Mesothelial cell of epicardium (in vitro differentiated cells): ENCODE measurements around a stretch of chr6.

- PRO-cap, result no peak
Observed at GRCh38 chr6:81745692-81746325, 6.7 kb downstream of the TENT5A start.

GRCh38 chr6:81749600-81750283 lies 2.7 kb downstream of the TENT5A start:
- PRO-cap, result no peak

DNA sequence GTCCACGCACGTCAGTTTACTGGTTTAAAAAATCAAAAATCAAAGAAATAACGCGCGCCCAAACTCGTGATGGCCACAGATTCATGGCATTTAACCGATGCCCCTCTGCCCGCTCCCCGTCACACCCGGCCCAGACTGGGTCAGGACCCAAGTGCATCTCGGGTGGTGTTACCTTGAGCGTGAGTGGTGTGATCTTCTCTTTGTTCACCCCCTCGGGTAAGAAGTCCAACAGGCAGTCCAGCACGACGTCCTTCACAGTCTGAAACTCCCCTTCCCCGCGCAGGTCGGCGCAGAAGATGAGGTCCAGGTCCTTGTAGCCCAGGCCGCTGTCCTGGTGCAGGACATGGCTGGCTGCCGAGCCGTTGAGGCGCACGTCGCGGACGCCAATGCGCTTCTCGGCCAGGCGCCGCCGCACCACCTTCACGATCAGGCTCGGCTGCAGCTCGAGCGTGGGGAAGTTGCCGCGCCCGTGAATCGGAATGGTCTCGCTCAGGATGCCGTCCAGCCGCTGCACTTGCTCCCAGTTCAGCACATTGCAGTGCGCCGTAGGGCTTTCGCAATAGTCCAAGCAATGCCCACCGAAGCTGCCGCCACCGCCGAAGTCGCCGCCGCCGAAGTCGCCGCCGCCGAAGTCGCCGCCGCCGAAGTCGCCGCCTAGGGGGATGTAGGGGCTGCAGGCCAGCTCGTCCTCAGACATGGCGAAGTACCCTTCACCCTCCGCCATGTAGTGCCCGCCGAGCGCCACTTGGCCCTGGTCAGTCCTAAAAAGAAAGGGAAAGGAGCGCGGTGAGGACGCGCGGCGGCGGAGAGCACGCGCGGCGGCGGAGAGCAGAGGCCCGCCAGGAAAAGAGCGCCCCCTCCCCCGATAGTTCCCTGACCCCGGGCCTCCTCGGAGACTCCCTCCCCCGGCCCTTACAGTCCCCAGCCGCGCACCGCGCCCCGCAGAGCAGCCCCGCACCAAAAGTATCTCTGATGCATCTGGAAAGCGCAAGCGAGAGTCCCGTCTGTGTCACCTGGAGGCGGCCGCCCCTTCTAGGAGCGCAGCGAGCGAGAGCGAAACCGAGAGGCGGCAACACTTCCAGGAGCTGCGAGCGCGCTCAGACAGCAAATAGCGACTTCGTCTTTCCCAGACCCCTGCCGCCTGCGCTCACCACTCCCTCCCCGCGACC lies 679 bp downstream of the TENT5A start:
- PRO-cap, result unidirectional peak, minus-strand start at position 1,033 of the sequence

DNA sequence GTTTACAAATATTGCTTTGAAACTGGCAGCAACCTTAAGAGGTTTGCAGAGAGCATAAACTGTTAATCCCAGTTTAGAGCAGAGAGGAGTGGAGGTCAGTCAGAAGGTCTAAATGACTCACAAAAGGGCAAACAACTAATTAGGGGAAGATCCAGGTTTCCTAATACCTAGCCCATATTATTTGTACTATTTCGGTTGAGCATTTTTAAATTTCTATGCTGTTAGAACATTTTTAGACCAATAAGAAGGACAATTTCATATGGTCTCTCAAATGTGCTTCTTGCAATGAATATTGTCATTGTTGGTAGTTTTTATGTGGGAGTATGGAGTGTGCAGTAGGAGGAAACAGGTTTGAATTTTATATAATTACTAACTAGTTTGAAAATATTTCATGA lies 35.4 kb upstream of the TENT5A start:
- PRO-cap, result no peak

DNA sequence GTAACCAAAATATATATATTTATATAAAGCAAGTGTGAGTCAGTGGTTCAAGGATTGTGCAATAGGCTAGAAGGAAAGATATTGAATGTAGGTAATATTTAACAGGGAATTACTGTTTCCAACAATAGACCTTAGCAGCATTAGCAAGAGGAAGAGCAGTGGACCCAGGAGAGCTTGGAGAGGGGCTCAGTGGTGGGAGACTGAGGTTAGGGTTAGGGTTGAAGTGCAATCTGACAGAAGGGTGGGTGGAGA lies 181.3 kb upstream of the TENT5A start:
- PRO-cap, result no peak

- PRO-cap, result no peak
Observed at GRCh38 chr6:81934247-81934771, 181.8 kb upstream of the TENT5A start.

DNA sequence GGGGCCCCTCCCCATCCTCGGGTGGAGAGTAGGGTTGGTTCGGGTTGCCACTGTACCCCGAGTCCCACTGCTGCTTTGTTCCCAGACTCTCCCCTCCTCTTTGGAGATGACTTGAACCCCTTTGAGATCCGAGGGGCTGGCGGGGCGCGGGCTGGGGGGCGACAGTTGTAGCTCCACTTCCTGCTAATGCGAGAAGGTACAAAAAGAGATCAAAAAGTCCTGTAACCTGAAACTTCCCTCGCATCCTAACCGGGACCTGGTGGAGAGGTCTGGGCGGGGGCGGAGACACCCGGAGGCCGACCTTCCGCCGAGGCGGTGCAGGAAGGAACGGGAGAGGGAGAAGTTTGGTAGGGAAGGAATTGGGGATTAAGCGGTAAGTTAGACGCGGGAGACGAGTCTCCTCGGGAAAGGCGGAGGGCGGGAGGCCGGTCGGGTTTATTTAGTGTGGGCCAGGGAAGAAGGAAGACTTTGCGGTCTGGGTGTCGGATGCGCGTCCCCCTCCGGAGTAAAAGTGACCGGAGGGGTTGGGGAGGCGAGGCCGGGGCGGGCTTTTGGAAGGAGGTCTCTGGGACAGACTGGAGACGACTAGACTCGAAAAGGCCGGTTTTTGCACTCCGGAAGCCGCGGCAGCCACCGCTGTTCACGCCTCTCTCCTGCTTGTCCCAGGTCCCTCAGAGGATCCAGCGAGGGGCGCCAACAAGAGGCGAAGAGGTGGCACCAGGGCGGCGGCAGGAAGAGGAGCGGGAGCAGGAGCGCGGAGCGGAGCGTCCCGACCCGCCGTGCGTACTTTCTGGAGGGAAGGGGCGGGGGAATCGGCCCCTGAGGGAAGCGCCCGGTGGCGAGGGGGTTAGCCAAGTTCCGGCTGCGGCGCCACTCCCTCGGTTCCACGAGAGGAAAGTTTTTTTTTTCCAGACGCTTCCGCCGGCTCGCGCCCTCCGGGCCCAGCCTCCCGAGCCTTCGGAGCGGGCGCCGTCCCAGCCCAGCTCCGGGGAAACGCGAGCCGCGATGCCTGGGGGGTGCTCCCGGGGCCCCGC lies 657 bp downstream of the TPBG start:
- PRO-cap, result unidirectional peak, minus-strand start at position 792 of the sequence

- PRO-cap, result no peak
Observed at GRCh38 chr6:82395093-82395346, 31.4 kb downstream of the TPBG start.

DNA sequence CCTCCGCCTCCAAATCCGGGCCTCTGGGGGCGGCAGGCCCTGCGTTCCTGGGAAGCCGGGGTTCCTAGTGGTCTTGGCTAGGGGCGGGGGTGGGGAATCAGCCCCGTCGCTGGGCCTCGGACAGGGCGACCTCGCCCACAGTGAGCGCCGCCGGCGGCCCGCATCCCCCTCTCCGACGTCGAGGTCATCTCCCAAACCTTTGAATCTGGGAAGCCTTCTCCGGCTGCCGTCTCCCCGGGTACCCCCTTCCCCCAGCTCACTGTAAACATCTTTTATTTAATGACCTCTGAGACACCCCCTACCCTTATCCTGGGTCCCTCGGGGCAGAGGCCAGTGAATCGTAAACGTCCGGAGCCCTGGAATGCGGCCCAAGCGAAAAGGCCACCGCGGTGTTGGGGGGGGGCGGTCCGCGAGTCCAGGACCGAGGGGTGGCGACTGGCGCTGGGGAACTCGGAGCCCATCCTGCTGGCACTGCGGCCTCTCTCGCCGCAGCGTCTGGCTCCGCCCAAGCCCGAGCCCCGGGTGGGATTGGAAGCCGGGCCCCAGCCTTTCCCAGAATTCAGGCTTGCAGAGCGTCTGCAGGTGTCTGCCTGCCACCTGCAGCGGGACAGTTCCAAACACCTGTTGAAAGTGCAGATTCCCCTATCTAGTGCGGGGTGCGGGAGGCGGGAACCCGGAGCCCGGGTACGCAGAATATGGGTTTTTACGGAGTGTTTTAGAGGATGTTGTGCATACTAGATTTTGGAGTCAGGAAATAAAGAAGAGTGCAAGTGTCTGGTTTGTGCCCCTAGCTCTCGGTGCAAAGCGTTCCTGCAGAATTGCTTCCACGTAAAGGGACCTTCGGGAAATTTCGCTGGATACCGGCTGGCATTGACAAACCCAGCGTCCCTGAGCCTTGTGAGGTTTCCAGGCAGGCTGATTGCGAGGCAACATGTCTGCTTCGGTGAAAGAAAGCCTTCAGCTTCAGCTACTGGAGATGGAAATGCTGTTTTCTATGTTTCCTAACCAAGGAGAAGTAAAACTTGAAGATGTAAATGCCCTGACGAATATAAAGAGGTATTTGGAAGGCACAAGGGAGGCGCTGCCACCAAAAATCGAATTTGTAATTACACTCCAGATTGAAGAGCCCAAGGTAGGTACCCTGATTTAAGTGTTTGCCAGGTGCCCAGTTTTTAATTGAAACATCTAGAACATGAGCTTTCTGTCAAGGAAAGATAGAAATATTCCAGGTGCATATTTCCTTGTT lies 787 bp downstream of the RWDD2A start:
- PRO-cap, result no peak

DNA sequence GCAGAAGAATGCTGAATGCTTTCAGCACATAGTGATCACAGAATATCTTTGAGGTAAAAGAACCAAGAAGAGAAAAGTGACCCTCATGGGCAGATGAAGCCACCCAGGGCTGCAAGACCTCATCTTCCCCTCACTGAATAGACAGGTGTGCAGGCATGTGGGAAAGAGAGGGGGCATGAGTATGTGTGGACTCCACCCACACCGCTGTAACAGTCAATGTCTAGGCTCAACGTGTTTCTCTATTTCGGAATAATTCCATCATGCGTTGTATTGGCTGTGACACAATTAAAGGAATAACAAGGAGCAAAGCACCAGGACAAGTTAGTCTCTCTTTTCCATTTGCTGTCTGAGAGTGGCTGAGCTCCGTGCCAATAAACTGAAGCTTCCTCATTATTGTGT lies 7.2 kb upstream of the MRAP2 start:
- PRO-cap, result no peak

- PRO-cap, result no peak
Observed at GRCh38 chr6:84617905-84618834, 146.2 kb downstream of the TBX18 start.

GRCh38 chr6:84751989-84752538 lies 12.3 kb downstream of the TBX18 start:
- PRO-cap, result no peak

GRCh38 chr6:84762144-84763053 lies 2.0 kb downstream of the TBX18 start:
- PRO-cap, result no peak

DNA sequence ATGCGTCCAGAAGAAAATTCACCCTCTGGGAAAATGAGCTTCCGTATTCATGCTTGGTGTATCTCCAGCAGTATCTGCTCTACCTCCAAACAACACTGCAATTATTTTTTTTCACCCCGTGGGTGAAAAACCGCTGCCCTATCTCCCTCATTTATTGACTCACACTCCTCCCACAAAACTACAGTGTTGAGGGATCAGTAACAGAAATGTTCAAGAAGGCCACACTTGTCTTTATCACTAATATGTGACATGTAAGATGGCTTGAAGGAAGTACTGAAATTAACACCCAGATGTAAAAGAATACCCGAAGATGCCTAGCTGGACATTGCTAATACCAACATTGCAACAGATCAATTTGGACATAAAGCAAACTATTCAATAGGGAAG lies 4.9 kb upstream of the TBX18 start:
- PRO-cap, result no peak

- PRO-cap, result no peak
Observed at GRCh38 chr6:85464144-85464658, 14.3 kb downstream of the NT5E start.

- PRO-cap, result no peak
Observed at GRCh38 chr6:85614815-85615480, 21.3 kb upstream of the SNX14 start.

DNA sequence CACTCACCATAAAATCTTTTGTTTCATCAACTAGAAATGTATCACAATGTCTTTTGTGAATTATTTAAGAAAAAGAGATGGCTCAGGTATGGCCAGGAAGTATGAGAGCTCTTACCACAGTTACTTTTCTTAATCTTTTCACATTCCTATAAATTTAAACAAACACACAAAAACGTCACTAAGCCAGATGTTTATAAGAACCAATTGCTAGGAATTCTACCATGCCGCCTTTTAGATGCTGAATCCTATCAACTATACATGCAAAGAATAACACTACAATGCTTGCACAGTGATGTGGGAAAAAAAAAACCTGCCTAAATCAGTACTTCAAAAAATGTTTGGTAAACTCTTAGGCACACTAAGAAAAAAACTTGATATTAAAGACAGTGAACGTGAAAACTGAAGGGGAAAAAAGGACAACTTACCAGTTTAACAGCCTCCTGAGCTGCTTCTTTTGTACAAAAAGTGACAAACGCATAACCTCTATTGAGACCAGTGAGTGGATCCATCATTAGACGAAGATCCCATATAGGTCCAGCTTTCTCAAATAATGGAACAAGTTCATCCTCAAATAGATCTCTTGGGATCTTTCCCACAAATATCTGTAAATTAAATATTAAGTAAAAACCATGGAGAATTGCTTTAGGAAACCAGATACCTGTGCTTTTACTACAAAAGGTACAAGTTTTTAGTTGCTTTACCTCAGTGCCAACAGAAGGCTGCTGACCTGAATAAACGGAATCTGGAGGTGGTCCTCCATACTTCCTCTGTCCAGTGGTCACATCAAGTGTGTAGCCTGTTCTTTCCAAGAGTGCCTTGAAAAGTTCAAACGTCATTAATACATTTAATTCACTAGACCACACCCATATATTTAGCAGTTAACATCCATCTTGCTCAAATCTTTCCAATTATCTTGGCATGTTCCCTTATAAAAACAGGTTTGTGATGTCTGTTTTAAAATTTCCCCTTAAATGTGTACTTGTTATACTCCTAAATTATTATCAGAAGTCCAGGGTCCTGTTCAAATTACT lies 5.8 kb downstream of the SYNCRIP start:
- PRO-cap, result no peak

GRCh38 chr6:85660106-85660846 lies 17.6 kb upstream of the SYNCRIP start:
- PRO-cap, result no peak

DNA sequence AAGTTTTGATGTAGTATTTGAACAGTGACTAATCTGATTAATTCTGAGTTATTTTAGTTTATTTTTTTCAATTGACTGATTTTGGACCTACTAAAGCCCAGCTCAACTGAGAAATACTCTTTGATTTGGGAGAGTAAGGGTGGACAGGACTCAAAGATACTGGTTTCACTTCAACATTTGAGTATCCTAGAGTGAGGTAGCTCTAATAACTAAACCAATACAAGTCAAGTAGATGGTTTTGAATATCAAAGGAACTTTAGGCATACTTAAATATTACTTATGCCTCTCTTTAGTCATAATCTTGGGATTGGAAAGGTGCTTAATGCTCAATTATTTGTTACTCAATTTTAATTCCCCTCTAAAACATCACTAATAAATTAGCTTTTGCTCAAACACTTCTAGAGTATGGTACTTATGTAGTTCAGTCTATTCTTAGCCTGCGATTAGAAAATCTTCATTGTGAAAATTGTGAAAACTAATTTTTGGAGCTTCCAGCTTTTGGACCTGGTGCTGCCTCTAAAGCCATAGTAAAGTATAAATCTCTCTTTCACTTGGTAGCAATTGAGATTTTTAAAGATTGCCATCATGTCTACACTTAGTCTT lies 65.8 kb downstream of the ZNF292 start:
- PRO-cap, result no peak

GRCh38 chr6:87229793-87230228 lies 74.4 kb downstream of the ZNF292 start:
- PRO-cap, result no peak